B cell (primary cell): ENCODE measurements around a stretch of chr17.

GRCh38 chr17:76586632-76587390, 1.2 kb upstream of the ST6GALNAC2 start:
- PRO-cap, result no peak
- CAGE, long polyA plus RNA, result no peak

DNA sequence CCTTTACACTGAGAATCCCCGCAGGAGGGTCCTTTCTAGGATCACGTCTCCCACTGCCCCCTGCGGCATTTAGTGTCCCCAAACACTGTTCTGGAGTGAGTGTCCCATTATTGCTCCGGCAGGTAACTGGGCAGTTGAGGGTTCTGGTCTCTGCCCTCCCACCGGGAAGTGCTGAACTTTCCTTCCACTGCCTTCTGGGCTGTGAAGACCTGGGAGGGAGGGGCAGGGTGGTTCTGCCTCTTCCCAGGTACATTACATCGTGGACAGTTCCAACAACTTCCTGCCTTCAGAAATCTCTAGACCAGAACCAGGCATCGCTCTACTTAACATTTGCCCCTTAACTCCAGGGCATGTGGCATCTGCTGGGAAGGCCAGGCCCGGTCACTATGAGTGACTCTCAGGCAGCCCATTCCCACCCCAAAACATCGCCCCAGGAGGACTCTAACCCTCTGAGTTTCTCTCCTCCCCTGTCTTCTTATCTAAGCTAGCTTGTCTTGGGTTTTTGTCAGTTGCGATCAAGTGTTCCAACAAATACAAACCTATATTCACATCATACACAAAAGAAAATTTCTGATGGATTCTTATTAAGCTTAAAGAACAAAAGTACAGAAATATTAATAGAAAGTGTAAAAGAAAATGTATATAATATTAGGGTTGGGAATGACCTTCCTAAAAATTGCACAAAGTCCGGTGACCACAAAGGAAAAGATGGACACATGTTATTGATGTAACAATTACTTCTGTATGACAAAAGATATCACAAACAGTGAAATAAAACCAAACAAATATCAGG, 3.3 kb downstream of the ST6GALNAC1 start:
- PRO-cap, result no peak
- CAGE, long polyA plus RNA, result no peak

DNA sequence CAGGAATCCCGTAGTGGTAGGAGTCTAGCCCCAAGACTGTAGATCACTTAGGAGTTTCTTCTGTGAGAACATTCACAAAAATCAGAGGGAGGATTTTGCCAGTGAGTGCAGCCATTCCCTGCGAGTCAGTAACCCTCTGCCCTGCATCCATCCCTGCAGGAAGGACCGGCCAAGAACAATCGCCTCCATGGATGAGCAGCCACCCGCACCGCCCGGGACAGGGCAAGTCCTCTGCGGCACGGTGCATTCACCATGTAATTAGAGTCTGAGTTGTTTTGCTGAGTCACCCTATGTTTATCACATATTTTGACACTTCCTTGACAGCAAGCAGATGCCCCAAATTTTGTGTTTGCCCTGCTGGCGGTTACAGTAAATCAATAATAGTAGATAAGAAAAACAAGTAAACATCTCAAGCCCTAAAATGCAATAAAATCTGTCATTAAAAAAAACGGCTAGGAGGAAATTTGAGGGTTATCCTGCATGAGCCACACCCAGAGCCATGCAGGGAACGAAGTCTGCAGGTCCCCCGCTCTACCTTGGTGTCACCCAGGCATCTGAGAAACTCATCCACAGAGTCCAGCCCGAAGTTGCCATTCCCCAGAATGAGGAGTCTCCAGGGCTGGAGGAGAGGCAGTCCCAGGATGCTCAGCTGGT, 16.3 kb upstream of the ST6GALNAC1 start:
- PRO-cap, result no peak
- CAGE, long polyA plus RNA, result no peak

DNA sequence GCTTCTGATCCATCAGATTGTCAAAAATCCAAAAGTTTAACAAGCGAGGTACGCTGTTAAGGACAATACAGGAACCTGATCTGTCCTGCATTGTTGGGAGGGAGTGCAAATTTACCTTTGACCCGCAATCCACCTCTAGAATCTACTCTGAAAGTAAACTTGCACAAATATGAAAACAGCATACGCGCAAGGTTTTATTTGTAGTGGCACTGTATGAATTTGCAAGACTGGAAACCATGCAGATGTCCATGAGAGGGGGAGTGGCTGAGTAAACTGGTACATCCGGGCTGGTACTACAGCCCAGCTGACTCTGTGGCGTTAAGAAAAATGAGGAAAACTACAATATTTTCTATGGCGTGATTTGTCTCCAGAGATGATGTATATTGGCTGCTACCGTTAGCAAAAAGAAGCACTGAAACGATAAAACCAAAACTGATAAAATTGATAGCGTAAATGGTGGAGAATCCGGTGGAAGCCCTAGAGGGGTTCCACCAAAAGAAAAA, 28.9 kb upstream of the ST6GALNAC1 start:
- PRO-cap, result no peak
- CAGE, long polyA plus RNA, result no peak

DNA sequence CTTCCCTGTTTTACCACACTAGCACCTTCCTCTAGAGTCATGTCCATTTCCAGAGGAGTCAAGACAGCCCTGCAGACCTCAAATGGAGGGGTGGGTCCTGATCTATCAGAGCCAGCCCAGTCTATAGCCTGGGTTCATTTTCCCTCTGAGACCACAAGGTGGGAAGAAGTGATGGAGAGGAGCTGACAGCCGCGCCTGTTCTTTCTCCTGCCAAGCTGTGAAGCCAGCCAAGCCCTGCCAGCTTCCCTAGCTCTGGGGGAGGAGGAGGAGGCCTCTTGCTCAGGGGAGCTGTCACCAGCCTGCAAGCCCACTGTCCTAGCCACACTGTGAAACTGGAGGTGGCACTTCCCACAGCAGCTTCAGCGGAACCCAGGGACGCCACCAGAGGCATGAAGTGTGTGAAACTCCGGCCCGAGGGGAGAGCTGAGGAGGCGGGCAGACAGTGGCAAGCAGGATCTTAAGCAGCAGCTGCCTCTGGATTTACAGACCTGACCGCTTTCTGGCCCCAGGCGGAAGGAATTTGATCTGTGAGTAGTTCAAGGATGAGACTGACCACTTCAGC, 29.1 kb downstream of the MXRA7 start:
- PRO-cap, result no peak
- CAGE, long polyA plus RNA, result no peak

DNA sequence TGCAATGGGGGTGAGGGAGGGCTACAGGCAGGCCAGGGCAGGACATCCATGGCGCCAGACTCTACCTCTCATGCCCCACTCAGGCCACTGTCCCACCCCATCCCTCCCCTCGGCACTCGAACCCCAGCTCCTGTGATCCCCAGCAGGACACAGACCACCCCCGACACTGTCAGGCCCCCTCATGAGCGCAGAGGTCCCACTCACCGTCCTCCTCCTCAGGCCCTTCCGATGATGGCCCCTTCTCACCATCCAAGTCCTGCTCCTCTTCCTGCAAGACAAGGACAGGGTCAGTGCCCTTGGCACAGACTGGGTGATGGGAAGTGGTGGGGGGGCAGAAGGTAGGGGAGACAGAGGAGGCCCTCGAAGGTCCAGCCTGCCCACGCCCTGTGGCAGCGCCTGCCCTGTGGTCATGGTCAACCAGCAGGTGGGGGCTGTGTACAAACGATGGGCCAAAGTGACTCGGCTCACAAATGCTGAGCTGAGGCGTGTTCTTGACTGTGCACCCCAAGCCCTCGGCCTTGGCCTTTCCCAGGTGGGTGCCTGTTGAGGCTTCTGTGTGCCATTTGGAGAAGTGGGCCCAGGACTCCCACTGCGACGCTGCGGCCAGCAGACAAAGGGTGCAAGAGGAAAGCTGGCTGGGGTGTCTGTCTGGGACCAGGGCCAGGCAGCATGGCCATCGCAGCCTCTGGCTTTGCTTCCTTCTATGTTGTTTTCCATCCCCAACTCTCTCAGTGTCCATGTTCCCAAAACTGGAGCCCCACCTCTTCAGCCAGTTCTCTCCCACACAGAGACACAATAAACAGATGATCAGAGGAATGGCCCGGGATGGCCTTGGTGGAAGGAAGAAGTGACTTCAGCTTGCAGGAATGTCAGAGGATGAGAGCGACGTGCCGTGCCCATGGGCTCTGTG, 22.6 kb downstream of the MXRA7 start:
- PRO-cap, result no peak
- CAGE, long polyA plus RNA, result no peak

DNA sequence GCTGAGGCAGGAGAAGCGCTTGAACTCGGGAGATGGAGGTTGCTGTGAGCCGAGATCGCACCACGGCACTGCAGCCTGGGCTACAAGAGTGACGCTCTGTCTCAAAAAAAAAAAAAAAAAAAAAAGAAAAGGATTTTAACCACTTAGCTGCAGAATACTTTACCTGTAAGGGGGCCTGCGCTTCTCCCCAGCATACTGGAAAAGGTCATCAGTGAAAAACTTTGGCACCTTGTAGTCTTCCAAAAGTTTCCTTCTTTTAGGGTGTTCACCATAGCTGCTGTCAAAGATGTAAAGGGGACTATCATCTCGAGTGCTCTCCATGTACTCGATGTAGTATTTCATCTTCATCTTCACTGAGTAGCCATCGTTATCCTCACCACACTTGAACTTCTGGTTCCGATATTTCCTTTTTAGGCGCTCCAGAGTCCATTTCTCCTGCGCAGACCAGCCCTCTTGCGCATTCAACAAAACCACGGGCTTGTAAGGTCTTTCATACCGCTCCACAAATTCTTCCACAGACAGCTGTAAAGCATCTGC, 1.0 kb downstream of the JMJD6 start:
- PRO-cap, result no peak
- CAGE, long polyA plus RNA, result no peak

GRCh38 chr17:76756860-76757327, 19.0 kb downstream of the MFSD11 start:
- PRO-cap, result no peak
- CAGE, long polyA plus RNA, result no peak

DNA sequence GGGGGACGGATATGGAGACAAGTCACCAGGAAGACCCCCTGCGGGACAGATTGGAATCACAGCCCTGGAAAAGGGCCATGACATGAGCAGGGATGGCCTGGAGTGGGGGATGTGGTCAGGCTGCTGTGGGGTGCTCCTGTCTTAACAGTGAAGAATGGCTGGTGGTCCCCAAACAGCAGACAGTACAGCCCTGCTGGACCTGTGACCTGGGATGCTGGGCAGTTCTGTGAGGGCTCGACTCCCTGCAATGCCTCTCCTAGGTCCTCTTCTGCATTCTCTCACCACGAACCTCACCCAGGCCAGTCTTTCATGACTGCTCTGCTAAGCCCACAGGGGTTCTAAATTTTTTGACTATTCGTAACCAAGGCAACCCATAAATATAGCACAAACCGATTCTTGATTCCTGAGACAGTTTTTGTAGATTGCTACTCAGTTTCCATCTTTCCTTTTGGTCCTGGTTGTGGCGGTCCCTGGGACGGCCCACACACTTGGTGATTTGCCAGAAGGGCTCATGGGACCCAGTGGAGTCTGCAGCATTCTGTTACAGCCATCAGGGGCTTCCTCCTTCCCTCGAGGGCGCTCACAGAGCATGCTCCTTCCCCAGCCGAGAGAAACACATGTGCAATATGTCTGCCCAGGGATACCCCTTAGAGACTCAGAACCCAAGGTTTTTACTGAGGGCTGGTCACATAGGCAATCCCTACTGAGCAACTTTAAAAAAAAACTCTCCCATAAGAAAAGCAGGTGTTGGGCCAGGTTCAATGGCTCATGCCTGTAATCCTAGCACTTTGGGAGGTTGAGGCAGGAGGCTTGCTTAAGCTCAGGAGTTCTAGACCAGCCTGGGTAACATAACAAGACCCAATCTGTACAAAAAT, 23.4 kb upstream of the MGAT5B start:
- PRO-cap, result no peak
- CAGE, long polyA plus RNA, result no peak

- PRO-cap, result no peak
- CAGE, long polyA plus RNA, result no peak
Observed at GRCh38 chr17:77098791-77099439, 41.9 kb upstream of the SEC14L1 start.

DNA sequence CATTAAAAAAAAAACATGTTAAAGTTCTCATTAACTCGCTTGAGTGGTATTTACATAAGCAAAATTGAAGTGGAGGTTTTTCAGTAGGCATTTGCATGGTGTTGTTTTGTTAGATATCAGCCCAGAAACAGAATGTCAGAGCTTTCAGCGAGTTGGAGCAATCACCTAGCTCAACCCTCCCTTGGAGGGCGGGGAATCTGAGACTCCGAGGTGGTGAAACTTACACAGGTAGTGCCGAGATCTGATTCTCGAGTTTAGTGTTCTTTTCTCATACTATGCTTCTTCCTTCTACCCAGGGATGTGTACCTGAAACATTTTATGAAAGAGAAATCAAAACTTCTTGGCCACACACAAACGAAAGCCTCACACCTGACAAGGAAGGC, 6.6 kb downstream of the SEC14L1 start:
- PRO-cap, result bidirectional peak, plus-strand start at position 138 of the sequence, minus-strand start at position 134 of the sequence
- CAGE, long polyA plus RNA, result no peak

DNA sequence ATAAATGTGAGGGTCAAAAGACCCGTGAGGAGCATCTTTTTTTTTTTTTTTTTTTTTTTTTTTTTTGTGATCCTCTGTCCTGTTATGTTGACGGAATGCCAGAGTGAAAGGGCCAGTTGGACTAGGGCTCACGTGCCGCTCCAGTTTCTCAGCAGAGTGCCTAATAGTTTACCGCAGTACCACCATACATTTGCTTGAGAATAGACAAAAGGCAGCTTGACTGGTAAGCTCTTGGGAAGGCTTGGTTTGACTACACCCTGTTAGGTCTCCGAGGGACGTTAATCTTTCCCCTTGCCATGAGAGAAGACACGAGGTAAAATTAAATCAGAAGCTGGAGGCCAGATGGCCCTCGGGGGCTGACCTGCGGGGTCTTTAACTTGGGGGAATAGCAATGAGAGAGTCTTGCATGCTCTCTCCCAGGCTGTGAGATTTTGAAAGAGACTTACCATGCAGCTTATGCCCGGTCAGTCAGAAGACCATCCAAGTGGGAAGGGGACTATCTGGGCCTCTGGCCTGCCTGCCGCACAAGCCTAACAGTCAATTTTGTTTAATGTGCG, 28.3 kb downstream of the SEC14L1 start:
- PRO-cap, result no peak
- CAGE, long polyA plus RNA, result no peak

- PRO-cap, result no peak
- CAGE, long polyA plus RNA, result no peak
Observed at GRCh38 chr17:77188111-77188504, 47.3 kb downstream of the SEC14L1 start.

- PRO-cap, result no peak
- CAGE, long polyA plus RNA, result no peak
Observed at GRCh38 chr17:77210798-77211452, 70.2 kb downstream of the SEC14L1 start.

GRCh38 chr17:77246836-77247569, 34.3 kb upstream of the SEPTIN9 start:
- PRO-cap, result no peak
- CAGE, long polyA plus RNA, result no peak

DNA sequence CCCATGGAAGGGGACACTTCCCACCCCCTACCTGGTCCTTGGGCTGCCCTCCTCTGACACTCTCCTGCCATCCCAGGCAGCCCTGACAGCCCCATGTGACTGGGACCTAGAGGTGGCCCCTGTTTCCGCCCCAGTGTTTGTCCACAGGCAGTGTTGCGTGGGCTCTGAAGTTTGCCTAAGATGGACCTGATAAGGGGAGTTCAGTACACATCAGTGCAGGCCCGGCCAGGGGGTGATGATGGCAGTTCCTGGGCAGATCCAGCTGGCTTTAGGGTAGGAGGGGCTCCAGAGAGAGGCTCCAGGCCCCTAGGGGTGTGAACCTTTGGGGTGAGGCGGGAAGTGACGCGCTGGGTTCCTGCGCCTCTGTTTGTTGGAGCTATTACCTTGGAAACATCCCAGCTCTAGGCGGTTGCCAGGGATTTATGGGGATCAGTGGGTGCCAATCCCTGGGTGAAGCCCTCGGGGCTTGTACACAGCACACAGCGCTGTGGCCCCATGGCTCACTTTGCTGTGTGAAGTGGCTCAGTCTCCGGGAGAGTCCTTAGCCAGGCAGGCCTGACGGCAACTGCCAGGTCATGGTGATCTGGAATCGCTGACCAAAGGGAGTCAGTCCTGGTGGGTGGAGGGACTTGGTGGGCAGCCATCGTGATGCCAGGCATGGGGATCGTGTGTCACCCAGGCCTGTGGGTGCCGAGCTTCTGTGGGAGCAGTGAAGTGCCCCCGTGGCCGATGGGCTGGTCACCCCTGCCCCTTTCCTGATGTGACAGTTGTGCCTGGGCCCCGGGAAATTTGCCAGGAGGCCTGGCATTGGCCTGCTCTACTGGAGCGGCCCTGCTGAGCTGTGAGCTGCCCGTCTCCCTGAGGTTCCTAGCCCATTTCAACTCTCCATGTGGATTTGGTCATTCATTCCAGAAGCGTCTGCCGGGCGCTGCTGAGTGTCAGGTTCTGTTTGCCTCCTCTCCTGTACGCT, 5.6 kb downstream of the SEPTIN9 start:
- PRO-cap, result no peak
- CAGE, long polyA plus RNA, result no peak

DNA sequence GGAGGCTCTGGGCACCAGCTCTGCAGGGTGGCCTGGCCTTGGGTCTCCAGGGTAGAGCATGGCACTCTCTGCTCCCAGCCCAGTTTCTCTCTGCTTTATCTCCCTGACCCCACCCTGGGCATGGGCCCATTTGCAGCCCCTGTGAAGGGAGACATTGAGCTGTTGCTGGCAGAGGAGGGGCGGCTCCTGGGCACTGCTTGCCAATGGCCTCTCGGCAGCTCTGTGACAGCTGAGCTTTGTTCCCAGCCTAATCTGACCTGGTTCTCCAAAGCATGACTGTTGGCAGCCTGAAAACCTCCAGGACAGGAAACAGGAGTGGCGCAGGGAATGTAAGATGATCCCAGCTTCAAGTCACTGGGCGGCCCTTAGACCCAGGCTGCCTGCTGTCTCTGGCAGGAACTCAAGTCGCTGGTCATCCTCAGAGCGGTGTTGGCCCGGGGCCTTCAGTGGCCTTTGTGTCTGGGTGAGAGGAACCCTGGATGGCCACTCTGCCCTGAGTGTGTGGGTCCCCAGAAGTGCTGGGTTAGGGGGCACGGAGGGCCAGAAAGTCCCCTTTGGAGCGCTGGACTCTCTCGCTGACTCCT, 6.3 kb downstream of the SEPTIN9 start:
- PRO-cap, result no peak
- CAGE, long polyA plus RNA, result no peak

- PRO-cap, result no peak
- CAGE, long polyA plus RNA, result no peak
Observed at GRCh38 chr17:77306655-77307491, 25.6 kb downstream of the SEPTIN9 start.

DNA sequence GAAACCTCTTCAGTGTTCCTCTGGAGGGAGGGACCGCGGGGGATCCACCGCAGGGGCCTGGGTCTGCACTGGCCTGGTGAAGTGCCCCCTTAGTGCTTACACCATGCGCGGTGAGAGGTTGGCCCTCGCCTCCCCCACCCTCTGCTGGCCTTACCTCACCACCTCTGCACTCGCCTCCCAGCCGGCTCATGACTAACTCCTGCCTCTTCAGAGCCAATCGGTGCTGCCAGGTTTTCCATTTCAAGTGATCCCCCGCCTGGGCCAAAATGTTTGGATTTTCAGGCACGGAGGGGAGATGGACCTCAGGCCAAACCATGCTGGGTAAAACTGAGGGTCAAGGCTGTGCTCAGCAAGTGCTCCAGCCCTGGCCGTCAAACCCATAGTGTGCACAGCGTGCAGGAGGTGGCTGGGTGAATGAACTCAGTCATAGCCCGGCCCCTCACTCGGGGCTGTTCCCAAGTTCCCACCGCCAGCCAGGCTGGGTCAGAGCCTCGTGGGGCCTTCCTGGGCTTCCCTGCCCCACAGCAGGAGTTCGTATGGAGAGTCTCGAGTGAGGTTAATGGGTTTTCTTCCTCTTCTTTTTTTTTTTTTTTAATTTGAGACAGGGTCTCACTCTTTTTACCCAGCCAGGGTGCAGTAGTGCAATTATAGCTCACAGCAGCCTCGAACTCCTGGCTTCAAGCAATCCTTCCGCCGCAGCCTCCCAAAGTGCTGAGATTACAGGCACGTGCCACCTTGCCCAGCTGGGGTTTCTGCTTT, 35.0 kb downstream of the SEPTIN9 start:
- PRO-cap, result no peak
- CAGE, long polyA plus RNA, result no peak

DNA sequence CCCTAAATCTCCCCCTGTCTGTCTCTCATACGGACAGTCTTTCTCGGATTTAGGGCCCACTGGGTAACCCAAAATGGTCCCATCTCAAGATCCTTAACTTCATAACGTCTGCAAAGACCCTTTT, 42.7 kb downstream of the SEPTIN9 start:
- PRO-cap, result no peak
- CAGE, long polyA plus RNA, result no peak